ENCODE results near the genes SPANXD, FMR1NB, CNGA2 and MAGEA6.

GRCh38 chrX:141698594-141699039, at the start of gene SPANXD:
TSS of gene SPANXD (minus strand) at chrX:141698739.
- PRO-cap, 5 experiments = no peak in any of the 5 experiments
- RAMPAGE, long total RNA, 2 experiments = no peak in any of the 2 experiments
- RRBS = no CpG with 5 or more reads among the region's 10 CpGs

GRCh38 chrX:142415525-142415738, 210.3 kb upstream of the MAGEC2 start:
- PRO-cap, 5 experiments = no peak in any of the 5 experiments
- RAMPAGE, long total RNA, 2 experiments = no peak in any of the 2 experiments
- RRBS = no CpG with 5 or more reads among the region's 2 CpGs

DNA sequence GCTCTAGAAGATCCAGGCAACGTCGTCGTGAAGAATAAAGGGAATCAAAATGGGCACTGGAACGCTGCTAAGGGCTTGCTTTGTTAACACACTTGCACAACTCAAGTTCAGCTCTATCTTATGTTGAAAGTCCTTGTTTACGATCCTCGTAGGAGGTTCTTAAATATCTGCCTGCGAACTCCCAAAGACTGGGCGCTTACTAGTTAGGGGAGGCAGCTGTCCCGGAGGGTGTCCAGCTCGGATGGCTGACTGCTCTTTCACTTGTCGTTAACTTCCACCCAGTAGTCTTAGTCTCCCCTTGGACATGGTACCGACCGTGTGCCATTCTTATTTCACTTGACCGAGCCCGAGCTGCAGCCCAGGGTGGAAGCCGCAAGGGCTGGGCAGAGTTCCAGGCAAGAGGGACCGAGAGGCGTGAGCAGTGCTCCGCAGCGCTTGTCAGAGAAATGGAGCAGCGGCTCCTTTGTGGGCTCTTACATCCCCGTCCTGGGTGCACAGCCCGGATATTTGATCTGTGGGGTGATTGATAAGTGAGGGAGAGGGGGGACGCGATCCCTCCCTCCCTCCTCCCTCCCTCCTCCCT, 393 bp upstream of the SLITRK2 start:
- PRO-cap, 5 experiments = no peak in any of the 5 experiments
- RAMPAGE, long total RNA, 2 experiments = no peak in any of the 2 experiments
- RRBS = no CpG with 5 or more reads among the region's 25 CpGs

GRCh38 chrX:147180989-147181407, 366.5 kb upstream of the CXorf51A start:
- PRO-cap, 5 experiments = peak in 1 of 5 experiments; most common plus-strand start chrX:147181085 (in 1)
- RAMPAGE, long total RNA, 2 experiments = start-site peak on the plus strand in 1 of 2 experiments, at chrX:147181042-147181091 at its widest, 9 reads per replicate
- RRBS = no CpG with 5 or more reads among the region's 1 CpG

DNA sequence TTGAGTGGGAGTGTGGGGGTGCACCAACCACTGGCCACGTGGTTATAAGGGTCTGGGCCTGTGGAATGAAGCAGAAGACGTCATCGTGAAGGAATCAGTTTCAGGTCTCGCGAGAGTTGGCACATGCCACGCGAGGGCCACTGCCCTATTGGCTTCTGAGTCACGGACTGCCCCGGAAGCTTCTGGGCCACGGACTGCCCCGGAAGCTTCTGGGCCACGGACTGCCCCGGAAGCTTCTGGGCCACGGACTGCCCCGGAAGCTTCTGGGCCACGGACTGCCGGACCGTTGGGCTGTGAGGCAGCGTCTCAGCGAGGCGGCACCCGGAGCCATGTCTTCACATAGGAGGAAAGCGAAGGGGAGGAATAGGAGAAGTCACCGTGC, at the start of gene FMR1NB:
TSS of gene FMR1NB (plus strand) at position 264 of the 382 bp plus-strand sequence.
- PRO-cap, 5 experiments = no peak in any of the 5 experiments
- RAMPAGE, long total RNA, 2 experiments = no peak in any of the 2 experiments
- RRBS = 95% methylated on average over 6 of the region's 24 CpGs

DNA sequence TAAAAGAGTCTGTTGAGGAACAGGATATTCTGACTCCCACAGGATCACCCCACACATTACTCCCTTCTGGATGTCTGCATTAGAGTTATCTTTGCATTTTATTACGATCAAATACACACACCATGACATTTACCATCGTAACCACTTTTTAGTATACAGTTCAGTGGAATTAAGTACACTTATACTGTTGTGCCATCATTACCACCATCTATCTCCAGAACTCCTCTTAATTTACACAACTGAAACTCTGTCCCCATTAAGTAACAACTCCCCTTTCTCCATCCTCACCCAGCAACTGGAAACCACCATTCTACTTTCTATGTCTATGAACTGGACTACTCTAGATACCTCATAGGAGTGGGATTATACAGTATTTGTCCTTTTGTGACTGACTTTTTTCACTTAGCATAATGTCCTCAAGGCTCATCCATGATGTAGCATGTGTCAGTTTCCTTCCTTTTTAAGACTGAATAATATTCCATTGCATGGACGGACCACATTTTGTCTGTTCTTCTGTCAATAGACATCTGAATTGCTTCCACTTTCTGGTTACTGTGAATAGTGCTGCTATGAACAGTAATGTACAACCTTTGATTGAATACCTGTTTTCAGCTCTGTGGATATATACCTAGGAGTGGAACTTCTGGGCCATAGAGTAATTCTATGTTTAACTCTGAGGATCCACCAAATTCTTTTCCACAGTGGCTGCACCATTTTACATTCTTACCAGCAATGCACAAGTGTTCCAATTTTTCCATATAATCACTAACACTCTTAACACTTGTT, 21.4 kb downstream of the IDS start:
- PRO-cap, 5 experiments = no peak in any of the 5 experiments
- RAMPAGE, long total RNA, 2 experiments = no peak in any of the 2 experiments
- RRBS = no CpG with 5 or more reads among the region's 3 CpGs

DNA sequence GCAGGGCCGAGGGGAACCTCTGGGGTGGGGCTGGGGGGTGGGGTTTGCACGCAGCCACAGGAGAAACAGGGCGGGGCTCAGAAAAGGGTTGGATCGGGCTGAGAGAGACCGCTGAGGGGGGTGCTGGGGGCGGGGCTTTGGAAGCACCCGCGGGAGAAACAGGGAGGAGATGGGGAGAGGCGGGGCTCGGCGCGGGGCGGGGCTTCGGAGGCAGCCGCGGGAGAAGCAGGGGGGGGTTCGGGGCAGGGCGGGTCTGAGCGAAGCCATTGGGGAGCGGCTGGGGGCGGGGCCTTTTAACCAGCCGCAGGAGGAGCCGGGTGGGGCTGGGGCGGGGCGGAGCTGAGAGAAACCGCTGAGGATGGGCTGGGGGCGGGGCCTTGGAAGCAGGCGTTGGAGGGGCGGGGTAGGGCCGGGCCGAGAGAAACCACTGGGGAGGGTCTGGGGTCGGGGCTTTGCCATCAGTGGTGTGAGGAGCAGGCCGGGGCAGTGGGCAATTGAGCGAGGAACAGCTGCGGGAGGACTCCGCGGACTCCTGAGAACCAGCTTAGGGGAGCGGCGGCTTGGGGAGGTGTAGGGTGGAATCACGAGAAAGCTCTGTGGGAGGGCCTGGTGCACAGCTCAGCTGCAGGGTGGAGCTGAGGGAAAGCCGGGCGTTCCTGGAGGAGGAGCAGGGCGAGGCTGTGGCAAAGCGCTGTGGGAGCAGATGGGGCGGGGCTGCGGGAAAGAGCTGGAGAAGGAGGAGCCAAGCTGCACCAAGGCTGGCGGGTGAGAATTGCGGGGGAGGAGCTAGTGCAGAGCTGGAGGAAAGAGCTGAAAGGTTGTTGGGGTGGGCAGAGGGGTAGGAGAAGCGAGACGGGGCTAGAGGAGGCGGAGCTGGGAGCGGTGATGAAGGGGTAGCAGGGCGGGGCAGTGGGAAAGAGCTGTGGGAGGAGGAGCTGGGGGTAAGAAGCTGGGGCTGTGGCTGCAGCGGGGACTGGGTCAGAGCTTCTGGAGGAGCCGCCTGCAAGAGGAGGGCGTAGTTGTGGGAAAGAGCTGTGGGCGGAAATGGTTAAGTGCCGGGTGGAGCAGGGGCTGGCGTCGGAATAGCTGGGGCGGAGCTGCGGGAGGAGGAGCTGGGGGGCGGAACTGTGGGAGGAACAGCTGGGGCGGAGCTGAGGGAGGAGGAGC, 1.4 kb upstream of the EOLA2 start:
- PRO-cap, 5 experiments = peak in 5 of 5 experiments; most common plus-strand start position 841 of the sequence (in 5); most common minus-strand start position 1,045 of the sequence (in 4)
- RAMPAGE, long total RNA, 2 experiments = no peak in any of the 2 experiments
- RRBS = 16% methylated on average over 4 of the region's 64 CpGs

GRCh38 chrX:149943966-149944785, 5.9 kb upstream of the EOLA2 start:
- PRO-cap, 5 experiments = no peak in any of the 5 experiments
- RAMPAGE, long total RNA, 2 experiments = no peak in any of the 2 experiments
- RRBS = no CpG with 5 or more reads among the region's 10 CpGs

- PRO-cap, 5 experiments = no peak in any of the 5 experiments
- RAMPAGE, long total RNA, 2 experiments = no peak in any of the 2 experiments
- RRBS = no CpG with 5 or more reads among the region's 12 CpGs
Measured at GRCh38 chrX:149944786-149945469, 6.6 kb upstream of the EOLA2 start.

GRCh38 chrX:150546577-150547254, 21.7 kb upstream of the MTM1 start:
- PRO-cap, 5 experiments = no peak in any of the 5 experiments
- RAMPAGE, long total RNA, 2 experiments = no peak in any of the 2 experiments
- RRBS = no CpG with 5 or more reads among the region's 9 CpGs

DNA sequence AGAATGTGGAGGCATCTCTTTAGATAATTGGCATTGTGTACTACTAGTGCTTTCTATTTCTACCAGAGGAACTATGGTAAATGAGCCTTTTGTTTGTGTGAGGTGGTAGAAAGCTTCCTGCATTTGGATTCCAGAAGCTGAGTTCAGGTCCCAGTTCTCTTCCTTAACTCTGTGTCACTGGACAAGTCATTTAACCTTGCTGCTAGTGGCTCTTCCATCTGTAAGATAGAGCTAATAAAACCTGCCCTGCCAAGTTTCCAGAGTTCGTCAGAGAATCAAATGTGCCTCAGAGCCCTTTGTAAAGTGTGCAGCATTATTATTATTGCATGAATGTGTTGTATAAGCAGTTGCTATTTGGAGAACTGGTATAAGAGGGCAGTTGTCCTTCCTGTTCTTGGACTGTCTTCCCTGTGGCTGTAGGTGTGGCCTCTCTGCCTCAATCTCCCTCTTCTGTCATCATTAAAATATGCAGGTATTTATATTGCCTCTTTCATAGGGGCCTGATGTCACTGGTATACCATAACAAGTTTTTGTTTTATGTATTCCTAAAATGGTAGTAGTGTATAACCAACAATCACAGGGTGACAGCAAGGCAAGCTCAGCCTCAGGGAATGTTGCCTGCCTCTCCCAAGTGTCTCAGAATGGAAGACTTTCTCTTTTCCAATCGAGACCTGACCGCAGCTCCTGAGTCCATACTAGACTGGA, 3.7 kb downstream of the MTM1 start:
- PRO-cap, 5 experiments = no peak in any of the 5 experiments
- RAMPAGE, long total RNA, 2 experiments = no peak in any of the 2 experiments
- RRBS = no CpG with 5 or more reads among the region's 3 CpGs

- PRO-cap, 5 experiments = no peak in any of the 5 experiments
- RAMPAGE, long total RNA, 2 experiments = no peak in any of the 2 experiments
- RRBS = no CpG with 5 or more reads among the region's 3 CpGs
Measured at GRCh38 chrX:150692534-150692747, 755 bp upstream of the MTMR1 start.

GRCh38 chrX:150727069-150727558, 33.9 kb downstream of the MTMR1 start:
- PRO-cap, 5 experiments = no peak in any of the 5 experiments
- RAMPAGE, long total RNA, 2 experiments = no peak in any of the 2 experiments
- RRBS = no CpG with 5 or more reads among the region's 4 CpGs

- PRO-cap, 5 experiments = no peak in any of the 5 experiments
- RAMPAGE, long total RNA, 2 experiments = no peak in any of the 2 experiments
- RRBS = no CpG with 5 or more reads among the region's 12 CpGs
Measured at GRCh38 chrX:150903018-150903710, 4.7 kb upstream of the CD99L2 start.

DNA sequence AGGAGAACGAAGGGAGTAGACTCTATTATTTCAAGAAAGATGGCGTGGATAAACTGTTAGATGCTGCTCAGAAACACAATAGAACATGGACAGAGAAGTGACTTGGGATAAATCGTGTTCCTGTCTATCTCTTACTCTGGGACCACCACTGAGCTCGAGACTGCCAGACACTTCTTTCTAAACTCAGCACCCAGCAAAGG, at the start of gene CNGA2:
TSS of gene CNGA2 (plus strand) at position 15 of the 200 bp plus-strand sequence.
- PRO-cap, 5 experiments = no peak in any of the 5 experiments
- RAMPAGE, long total RNA, 2 experiments = no peak in any of the 2 experiments
- RRBS = no CpG with 5 or more reads among the region's 4 CpGs

DNA sequence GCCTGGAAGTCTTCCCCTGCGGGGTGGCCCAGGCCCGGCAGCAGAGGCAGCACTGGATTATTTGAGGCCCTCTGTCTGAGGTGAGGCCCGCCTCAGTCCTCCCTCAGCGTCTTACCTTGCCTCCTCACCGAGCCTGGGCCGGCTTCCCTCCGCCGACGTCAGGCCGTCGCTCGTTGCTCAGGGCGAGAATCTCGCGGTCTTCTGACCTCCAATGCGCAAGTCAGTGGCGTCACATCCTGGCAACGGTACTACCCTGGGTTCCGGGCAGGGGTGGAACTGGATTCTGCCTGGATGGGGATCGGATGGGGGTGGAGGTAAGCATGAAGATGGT, at the start of gene MAGEA6:
TSS of gene MAGEA6 (minus strand) at position 151 of the 331 bp plus-strand sequence.
- PRO-cap, 5 experiments = no peak in any of the 5 experiments
- RAMPAGE, long total RNA, 2 experiments = no peak in any of the 2 experiments
- RRBS = no CpG with 5 or more reads among the region's 20 CpGs

DNA sequence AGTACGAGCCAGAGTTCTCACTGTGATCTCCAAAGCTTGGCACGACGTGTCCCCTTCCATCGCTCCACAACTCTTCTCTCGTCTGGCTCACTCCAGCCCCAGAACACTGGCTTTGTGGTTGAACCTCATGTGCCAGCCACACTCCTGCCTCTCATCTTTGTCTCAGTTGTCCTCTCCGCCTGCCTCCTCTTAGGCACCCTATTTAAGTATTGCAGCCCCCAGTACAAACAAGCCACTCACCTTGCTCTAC, 1.1 kb downstream of the NSDHL start:
- PRO-cap, 5 experiments = no peak in any of the 5 experiments
- RAMPAGE, long total RNA, 2 experiments = no peak in any of the 2 experiments
- RRBS = no CpG with 5 or more reads among the region's 6 CpGs

DNA sequence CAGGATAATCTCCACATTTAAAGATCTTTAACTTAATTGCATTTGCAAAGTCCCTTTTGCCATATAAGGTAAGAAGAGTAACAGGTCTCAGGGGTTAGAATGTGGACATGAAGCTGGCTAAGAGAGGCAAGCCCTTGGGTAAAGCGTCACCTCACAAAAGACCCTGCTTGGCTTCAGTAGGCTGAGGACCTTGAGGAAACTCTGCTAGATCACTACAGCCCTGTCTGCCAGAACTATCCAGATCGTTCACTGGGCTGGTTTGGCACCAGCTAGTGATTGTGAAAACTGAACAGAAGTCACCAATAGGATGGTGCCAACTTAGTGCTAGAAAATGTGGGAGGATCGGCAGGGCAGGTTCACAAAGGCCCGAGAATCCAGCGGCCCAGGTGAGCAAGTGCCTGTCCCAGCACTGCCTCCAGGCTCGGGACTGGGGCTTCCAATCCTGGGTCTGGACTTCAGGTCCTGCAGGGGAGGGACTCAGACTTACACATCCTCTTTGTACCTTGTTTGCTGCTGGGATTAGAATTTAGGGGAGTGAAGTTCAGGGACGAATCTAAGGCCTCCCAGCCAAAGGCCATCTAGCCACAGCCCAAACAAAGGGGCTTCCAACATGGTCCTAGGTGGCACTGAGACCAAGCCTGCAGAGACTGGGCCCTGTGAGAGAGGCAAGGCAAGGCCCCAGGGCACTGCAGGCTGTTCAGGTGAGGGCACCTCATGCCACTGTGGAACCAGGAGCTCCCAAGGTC, 20.9 kb upstream of the ZNF185 start:
- PRO-cap, 5 experiments = peak in 1 of 5 experiments; most common plus-strand start position 327 of the sequence (in 1)
- RAMPAGE, long total RNA, 2 experiments = no peak in any of the 2 experiments
- RRBS = no CpG with 5 or more reads among the region's 7 CpGs

DNA sequence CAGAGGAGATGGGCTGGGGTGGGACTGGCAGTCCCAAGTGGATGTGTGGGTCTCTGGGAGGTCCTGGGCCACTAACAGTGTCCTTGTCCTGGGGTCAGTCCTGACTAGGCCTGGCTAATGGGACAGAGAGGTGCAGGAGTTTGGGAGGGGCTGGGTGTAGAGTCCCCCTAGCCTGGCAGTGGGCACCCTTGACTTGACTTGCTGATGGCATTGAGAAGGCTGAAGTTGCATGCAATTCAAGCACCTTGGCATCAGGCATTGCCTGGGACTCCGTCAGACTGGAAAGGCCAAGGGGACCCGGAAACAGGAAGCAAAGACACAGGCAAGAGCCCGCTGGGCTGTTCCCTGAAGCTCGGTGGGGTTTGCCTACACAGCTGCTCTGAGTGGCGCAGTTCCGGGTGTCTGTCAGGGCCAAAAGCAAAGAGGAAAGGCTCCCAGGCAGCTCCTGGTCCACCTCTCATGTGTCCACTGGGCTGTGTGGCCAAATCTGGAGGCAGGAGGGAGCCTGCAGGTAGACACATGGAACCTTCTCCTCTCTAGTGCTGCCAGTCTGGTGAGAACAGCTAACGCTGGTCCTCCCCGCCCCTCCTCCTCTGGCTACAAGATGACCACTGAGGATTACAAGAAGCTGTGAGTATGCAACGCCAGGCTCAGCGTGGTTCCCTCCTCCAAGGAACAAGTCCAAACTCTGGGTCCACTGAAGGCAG, 19.8 kb downstream of the ZNF185 start:
- PRO-cap, 5 experiments = no peak in any of the 5 experiments
- RAMPAGE, long total RNA, 2 experiments = start-site peak on the plus strand in 1 of 2 experiments, centred at position 361 of the sequence, 17 to 29 reads per replicate
- RRBS = 75% methylated on average over 4 of the region's 10 CpGs

GRCh38 chrX:152989090-152989718, 4.7 kb downstream of the PNMA5 start:
- PRO-cap, 5 experiments = no peak in any of the 5 experiments
- RAMPAGE, long total RNA, 2 experiments = no peak in any of the 2 experiments
- RRBS = no CpG with 5 or more reads among the region's 13 CpGs

All from liver (tissue), 9 donors.